T47D (cell line): ENCODE results near the gene ISM1.

DNA sequence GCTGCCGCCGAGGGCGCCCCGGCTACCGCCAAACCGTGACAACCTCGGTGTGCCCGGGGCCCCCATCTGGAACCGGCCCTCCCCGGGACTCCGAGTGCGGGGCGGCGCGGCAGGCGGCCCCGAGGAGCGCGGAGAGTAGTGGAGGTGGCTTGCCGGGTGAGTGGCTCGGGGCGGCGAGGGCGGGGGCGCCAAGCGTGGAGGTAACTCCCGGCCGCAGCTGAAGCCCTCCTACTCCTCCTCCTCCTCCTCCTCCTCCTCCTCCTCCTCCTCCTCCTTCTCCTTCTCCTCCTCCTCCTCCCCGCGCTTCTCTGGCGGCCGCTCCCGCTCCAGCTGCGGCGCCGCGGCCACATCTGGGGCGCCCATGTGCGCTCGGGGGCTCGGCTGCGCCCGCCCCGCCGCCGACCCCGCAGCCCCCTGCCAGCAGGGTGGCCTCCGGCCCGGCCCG, at the start of gene ISM1:
ISM1 (plus strand) TSS at position 286 of the 445 bp plus-strand sequence.
- RRBS = 2% methylated on average over 18 of the region's 50 CpGs

DNA sequence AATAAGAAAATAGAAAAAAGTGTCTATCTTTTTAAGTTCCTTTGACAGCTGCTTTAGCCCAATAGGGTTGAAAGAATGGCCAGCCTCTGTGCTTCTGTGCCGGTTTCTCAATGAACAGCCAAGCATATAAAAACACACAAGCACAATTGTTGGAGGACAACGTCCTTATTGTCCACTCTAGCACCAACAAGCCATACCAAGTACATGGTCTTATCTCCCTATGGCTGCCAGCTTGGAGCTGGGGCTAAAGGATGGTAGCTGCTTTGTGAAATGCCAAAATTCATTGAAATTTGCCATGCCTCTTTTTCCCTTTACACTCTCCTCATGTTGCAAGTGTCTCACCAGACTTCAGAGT, 50.0 kb upstream of the FLRT3 start:
- RRBS = no CpG with 5 or more reads among the region's 2 CpGs

DNA sequence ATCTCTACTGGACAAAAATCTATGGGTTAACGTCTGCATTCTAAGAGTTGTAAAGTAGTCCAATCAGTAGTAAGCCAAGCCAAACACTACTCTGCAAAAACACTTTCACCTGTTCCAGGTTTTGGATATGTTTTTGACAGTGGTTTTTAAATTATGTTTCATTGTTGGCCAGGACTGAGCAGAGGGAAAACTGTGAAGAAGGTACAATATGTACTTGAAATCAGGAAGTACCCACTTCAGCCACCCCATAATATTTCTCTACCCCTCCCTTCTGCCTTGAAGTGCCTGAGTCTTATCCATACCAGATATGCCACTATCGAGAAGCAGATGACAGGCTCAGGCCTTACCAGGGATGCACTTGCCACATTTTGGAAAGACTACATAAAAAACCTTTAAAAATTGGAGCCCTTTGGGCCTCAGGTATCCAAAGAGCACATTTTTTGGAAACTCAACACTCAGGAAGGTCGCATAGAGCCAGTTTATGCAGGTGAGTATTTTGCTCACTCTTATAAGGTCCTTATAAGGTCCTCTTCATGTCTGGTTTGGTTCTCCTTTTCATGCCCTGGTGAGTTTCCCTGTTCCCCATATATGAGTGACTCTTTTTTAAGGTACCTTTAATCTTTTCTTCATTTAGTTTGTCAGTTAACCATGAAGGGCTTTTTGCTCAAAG, 859.3 kb upstream of the FLRT3 start:
- RRBS = no CpG with 5 or more reads among the region's 3 CpGs

DNA sequence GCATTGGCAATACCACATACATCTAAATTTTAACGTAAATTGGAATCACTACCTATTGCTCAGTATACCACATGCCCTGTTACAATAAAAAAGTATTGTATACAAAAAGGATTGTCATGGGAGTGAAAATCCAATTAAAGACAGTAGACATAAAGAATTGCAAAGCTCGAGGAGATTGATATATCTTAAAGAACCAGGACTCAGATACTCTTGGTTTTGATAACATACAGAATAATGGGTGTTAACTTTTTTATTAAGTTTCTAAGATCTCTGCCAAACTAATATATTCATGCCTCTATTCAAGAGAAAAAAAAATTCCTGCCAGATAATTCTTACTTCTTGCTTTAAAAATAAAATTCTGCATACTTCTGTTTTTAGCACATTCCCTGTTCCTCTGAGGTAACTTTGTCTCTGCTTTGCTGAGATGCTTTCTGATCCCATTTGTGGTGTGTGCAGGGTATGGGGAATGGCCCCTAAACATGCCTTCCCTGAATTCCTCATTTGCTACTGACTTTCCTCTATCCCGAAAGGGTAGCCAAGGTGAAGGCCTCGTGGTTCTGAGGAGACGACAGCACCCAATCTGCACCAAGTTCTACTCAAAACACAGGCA, 958.6 kb downstream of the KIF16B start:
- RRBS = no CpG with 5 or more reads among the region's 5 CpGs

- RRBS = no CpG with 5 or more reads among the region's 14 CpGs
These were observed 587.4 kb downstream of the KIF16B start for GRCh38 chr20:15985771-15986376.

DNA sequence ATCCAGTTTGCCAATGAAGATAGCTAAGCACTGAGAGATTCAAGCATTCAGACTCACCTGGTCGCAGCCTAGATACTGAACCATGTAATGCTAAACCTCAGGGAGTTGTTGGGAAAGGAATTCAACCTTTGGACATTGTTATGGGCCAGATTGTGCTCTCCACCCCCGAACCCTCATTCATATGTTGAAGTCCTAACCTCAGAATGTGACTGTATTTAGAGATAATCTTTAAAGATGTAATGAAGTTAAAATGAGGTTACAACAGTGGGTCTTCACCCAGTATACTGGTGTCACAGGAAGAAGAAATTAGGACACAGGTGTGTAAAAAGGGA, 13.9 kb upstream of the KIF16B start:
- RRBS = no CpG with 5 or more reads among the region's 2 CpGs

- RRBS = no CpG with 5 or more reads among the region's 2 CpGs
These were observed 137.4 kb downstream of the BFSP1 start for GRCh38 chr20:17393852-17394060.

- RRBS = no CpG with 5 or more reads among the region's 9 CpGs
These were observed 99.7 kb downstream of the BFSP1 start for GRCh38 chr20:17431442-17431927.

- RRBS = no CpG with 5 or more reads among the region's 6 CpGs
These were observed 11.4 kb upstream of the DSTN start for GRCh38 chr20:17558271-17559004.

DNA sequence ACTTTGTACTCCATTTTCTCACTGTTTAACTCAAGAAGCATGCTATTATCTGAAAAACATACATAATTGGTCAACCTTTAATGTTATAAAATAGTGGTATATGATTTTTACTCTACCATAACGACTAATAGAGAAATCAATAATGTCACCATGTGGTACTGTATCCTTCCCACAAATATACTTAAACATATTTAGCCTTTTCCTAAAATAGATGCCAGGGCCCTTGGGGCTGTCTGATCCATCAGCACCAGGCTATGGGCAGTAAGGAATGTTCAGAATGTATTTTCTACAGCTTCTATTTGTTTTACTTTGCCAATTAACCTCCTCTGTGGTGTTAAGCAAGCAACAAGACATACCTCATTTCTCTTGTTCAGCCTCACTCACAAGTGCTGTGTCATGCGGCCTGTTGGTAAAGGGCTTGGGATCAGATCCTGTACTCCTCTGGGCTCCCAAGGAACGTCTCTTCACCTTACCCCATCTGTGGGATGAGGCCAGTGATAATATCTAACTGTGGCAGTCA, 7.2 kb upstream of the DSTN start:
- RRBS = no CpG with 5 or more reads among the region's 3 CpGs

DNA sequence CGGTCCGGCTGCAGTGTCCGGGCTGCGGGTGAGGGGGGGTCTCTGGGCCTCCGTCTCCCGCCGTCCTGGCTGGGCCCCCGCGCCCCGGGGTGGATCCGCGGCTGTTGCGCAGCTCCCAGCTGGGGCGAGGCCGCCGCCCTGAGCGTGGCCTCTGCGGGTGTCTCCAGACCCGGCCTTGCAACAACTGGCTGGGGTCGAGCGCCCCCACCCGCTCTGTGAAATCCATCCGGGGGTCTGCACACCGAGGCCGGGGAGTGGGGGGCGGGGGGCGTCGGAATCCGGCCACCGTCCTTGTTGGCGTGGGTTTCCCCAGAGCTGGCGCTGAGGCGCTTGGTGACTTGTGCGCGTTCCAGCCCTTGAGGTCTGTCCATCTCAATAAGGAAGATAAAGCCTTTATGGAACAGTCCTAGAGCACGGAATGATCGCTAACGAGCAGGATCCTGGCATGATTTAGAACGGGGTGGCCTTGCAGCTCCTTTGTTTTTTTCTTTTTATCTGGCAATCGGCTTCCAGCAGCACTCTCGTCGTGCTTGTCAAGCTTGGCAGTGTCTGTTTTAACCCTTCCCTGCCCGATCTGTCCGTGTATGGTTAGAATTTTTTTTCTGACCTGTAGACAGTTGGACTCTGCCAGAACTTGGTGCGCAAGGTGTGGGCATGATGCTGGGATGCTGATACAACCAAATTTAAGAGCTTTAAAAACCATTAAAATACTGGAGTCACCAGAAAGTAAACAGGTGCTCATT, 622 bp downstream of the DSTN start:
- RRBS = 1% methylated on average over 18 of the region's 45 CpGs

- RRBS = no CpG with 5 or more reads among the region's 10 CpGs
These were observed 51.7 kb downstream of the DSTN start for GRCh38 chr20:17621631-17621928.

GRCh38 chr20:17637411-17637940, 44.6 kb downstream of the RRBP1 start:
- RRBS = no CpG with 5 or more reads among the region's 8 CpGs

- RRBS = no CpG with 5 or more reads among the region's 9 CpGs
These were observed 122.2 kb downstream of the BANF2 start for GRCh38 chr20:17821788-17822499.

DNA sequence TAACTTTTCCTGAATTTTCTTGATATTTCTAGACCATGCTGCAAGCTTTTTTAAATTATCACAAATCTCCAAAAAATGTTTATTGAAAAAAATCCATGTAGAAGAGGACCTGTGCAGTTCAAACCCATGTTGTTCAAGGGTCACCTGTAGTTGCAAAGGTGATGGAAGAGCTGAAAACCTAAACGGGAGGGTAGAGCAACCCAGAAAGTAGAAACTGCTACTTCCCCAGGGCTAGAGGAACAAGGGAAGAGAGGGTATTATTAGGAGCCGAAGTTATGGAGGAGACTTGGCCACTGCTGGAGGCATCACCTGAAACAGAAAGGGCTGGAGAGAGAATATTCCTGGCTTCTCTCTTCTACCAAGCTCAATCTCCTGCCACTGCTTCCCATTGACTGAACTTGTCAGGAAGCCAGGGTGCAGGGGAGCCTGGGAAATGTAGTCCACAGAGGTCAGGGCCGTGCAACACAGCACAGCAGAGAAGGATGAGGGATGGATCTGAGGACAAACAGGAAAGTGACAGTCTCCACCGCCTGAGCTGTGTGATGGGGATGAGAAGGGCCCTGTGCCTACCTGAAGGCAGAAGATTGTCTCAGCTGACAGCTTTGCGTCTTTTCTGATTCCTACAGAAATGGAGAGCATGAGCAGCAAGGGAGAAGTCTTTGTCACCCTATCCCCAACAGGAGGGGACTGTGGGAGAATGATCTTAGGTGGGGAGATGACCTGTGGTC, 114.4 kb downstream of the SNX5 start:
- RRBS = no CpG with 5 or more reads among the region's 5 CpGs

DNA sequence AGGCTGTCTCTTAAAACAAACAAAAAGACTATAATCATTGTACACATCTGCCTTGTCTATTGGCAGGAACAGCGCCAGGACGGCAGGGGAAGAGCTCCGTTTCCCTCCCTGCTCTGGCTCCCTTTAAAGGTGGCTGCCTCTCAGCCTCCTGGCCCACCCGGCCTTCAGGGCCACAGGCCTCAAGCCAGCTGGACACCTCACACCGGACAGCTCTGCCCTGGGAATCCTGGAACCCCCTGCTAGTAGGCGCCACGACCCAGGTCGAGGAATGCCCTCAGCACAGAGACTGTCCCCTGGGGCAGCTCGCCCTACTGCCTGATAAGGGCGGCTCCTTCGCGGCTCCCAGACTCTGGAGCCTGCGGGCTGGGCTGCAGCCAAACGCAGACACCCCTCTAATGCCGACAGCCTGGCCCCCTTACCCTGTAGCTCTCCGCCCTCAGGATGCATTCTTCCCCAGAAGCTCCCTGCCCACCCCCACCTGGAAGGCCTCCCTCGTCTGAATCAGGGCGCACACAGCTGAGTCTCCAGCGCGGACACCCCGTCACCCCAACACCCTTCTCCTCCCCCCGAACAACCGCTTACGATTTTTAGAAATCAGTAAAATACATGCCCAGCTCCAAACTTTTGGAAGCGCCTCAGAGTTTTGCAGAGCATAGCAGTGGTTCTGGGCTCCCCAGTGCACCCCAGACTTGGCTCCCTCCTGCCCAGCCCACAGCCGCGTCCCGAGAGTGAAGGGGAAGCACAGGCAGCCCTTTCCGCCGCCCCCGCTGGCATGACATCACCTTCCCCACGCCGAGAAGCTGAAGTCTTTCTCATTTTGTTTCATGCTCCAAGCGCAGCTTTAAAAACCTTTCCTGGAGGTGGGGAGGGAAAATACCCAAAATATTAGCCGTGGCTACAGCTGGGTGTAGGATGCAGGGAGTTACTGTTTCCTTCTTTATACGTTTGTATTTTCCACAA, 73.3 kb downstream of the SNX5 start:
- RRBS = 14% methylated on average over 2 of the region's 36 CpGs

DNA sequence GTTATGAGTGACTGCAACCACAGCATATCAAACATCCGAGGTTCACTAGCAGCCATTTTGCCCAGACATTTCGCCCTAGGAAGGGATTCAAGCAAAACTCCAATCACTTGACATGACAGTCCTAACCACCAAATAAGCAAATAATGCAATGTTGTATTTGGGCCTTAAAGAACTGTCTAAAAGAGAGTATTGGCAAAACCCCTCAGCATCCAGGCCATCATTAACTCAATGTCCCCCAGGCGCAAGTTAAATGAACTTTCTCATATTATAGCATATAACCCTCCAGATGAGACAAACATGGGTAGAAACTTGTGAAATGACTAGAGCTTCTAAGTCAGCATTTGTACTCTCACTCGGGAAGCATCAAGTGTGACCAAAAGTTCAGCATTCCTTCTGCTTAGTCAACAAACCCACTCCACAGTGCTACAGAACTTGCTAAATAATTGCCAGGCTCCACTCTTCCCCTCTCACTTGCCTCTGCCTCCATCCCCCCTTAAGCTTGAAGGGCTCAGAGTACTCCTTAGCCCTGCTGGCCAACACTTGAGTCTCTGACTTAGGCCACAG, 9.1 kb downstream of the SNX5 start:
- RRBS = no CpG with 5 or more reads among the region's 4 CpGs

DNA sequence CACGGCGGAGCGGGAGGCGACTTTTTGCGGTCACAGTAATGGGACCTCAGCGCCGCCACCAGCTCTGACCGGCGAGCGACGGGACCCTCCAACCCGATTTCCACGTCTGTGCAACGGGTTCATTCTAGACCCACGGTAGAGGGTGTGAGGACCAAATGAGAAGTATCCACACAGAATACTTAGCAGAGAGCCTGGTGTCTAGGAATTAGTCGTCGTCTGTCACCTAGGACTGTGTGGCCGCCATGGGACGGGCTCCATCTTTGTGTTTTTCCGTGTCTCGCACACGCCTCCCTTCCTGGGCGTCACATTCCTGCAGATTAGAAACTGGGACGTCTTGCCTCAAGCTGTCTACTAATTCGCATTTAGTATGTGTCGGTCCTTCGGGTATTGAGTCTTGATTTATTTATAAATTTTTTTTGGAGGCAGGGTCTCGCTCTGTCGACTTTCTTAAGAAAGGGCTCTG, 463 bp downstream of the MGME1 start:
- RRBS = no CpG with 5 or more reads among the region's 29 CpGs

GRCh38 chr20:17971498-17972138, 2.8 kb downstream of the MGME1 start:
- RRBS = no CpG with 5 or more reads among the region's 7 CpGs